Fibroblast of villous mesenchyme (primary cell): ENCODE measurements around the gene RPS15.

GRCh38 chr19:1110710-1111357, 7.0 kb downstream of the GPX4 start:
- CAGE, long polyA plus RNA: no peak

DNA sequence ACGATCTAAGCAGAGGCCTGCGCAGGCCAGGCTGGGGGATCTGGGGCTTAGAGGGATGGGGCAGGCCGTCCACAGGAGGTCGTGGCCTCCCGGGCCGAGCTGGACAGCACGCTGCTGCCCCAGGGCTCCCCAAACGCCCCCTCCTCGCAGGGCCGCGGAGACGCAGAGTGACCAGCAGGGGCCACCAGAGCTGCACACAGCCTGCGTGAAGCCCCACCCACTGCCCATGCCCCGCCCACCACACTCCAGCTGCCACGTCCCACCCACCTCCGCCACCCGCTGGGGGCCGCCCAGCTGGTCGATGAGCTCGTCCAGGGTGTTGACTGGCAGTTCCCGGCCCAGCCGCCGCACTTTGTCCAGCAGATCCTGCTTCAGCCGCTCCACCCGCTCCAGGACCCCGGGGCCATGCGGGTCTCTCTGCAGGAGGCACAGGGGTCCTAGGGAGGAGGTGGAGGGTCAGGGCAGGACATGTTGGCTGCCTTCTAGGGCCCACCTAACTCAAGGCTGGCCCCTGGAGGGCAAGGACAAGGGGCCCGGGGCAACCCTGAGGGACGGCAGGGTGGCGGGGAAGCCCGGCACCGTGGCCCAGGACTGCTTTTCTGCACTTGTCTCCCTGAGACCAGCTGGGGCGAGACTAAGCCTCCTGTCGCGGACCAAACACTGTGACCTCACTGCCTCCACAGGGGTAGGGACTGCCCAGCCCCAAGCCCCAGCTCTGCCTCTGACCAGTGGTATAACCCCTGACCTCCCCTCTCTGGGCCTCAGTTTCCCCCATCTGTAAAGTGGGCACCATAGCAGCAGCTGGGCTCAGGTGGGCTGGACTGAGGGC, 9.7 kb downstream of the GPX4 start:
- CAGE, long polyA plus RNA: no peak

- CAGE, long polyA plus RNA: no peak
Measured at GRCh38 chr19:1116917-1117631, 13.3 kb downstream of the GPX4 start.

DNA sequence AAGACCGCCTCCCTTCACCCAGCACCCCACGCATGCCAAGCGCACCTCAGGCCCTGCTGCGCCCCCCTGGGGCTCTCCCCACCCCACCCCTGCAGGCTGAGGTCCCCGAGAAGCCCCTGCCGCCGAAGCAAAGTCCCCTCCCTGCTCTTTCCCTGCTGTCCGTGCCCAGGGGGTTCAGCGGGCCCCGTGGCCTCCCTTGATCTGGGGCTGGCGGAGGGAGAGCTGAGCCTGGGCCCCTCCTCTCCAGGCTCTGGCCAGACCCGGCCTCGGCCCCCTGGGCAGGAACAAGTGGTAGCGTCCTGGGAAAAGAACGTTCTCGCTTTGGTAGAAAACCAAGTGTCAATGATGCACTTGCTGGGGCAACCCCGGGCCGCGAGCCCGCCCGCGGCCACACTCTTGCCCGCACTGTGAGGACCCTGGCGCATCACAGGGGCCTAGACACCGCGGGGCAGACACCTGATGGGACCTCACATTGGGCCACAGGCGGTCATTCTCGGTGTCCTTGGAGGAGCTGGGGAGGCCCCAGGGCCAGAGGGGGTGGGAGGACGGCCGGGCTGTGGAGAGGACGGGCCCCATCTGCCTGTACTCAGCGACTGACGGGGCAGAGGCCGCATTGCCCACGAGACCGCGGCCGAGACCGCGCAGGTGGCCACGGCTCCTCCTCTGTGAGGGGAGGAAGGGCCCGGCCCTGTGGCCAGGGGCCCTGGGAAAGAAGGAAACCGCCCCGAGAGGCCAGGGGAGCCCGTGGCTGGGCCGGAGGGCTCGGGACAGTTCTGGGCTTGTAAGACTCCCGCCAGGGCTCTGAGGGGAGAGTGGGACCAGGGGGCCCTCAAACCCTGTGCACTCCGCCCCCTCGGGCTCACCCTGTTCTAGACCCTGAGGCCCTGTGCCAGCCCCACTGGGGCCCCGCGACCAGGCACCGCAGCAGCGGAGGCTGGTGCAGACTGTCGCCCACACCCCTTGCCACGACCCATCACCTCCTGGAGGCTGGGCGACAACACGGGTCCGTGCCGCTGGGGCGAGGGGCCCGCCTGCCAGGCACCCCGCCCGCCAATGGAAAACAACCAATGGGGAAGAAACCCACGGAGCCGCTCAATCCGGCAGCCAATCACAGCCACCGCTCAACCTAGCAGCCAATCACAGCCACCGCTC, 29.2 kb downstream of the GPX4 start:
- CAGE, long polyA plus RNA: no peak

DNA sequence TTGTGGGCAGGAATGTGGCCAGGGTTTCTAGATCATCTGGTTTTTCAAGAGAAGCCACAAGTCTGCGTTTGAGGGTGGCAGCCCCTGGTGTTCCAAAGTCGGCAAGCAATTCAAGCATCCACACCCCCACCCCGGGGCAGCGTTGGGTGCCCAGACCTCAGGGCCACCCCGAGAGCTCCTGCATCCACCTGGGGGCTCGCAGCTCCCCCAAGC, 6.1 kb downstream of the SBNO2 start:
- CAGE, long polyA plus RNA: no peak

DNA sequence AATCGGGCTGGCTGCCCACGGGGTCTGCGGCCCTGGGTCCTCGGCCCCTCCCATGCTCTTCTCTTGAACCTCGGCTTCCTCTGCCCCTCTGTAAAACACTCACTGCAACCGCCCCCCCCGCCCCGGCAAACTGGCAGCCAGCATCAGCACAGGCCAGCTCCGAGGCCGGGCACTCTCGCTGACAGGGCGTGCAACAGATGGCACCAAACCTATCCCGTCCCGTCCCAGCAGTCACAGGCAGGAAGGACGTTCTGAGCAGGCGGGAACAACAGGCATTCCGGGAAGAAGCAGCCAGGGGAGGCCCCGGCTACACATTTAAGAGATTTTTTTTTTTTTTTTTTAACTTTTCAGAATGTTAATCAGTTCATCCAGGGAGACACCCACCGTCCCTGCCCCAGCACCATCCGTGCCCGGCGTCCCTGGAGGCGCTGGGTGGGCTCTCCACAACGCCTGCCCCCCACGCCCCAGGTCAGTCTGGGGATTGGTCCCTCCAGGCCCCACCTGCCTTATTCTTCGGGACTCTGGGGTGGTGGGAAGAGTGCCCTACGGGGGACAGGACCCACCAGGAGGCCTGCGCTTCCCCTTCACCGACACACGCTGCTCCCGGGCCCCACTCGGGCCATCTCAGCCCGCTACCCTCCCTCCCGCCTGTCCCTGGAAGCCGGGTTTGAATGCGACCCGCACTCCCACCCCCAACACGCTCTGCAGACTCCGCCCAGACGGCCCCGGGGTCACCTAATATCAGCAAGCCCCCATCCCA, 1.2 kb downstream of the SBNO2 start:
- CAGE, long polyA plus RNA: no peak

- CAGE, long polyA plus RNA: no peak
Measured at GRCh38 chr19:1173428-1174051, 528 bp downstream of the SBNO2 start.

DNA sequence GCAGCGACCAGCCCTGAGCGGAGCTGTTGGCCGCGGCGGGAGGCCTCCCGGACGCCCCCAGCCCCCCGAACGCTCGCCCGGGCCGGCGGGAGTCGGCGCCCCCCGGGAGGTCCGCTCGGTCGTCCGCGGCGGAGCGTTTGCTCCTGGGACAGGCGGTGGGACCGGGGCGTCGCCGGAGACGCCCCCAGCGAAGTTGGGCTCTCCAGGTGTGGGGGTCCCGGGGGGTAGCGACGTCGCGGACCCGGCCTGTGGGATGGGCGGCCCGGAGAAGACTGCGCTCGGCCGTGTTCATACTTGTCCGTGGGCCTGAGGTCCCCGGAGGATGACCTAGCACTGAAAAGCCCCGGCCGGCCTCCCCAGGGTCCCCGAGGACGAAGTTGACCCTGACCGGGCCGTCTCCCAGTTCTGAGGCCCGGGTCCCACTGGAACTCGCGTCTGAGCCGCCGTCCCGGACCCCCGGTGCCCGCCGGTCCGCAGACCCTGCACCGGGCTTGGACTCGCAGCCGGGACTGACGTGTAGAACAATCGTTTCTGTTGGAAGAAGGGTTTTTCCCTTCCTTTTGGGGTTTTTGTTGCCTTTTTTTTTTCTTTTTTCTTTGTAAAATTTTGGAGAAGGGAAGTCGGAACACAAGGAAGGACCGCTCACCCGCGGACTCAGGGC, 773 bp downstream of the STK11 start:
- CAGE, long polyA plus RNA: no peak

GRCh38 chr19:1227634-1228634, 9.9 kb downstream of the CBARP start:
- CAGE, long polyA plus RNA: no peak

DNA sequence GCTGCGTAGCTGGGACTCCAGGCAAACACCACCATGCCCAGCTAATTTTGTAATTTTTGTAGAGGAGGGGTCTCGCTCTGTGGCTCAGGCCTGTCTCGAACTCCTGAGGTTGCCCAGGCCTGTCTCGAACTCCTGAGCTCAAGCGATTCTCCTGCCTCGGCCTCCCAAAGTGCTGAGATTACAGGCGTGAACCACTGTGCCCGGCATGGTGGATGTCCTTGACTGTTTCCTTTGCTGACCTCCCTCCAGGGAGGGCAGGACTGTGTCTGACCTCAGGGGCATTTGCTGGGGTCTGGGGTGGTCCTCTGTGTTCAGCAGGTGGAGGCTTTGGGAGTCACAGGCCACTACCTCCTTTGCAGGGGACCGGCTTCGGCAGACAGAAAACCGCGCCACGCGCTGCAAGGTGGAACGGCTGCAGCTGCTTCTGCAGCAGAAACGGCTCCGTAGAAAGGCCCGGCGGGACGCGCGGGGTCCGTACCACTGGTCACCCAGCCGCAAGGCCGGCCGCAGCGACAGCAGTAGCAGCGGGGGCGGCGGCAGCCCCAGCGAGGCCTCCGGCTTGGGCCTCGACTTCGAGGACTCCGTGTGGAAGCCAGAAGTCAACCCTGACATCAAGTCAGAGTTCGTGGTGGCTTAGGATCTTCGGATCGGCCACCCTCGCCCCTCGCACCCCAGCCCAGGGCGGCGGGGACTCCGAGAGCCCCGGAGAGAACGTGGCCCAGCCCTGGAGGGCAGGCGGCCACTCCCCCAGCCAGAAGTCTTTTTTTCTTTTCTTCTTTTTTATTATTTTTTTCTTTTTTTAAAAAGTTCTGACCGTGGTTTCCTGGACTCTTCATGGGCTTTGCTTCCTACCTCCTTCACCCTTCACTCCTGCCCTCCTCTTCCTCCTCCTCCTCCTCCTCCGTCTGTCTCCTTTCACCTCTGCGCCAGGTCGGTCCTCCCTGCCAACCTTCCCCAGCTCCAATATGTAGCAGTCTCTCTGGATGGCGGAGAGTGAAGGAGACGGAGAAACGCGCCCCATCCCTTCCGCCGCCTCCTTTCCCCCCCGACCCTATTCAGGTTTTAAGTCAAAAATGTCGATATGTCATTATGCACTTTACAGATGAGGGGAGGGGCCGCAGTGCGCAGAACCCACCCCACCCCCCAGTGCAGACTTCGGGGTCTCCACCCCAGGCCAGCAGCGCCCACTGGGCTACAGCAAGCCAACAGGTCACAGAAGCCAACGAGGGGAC, 8.7 kb downstream of the MIDN start:
- CAGE, long polyA plus RNA: no peak

- CAGE, long polyA plus RNA: no peak
Measured at GRCh38 chr19:1260137-1260665, 8.9 kb upstream of the CIRBP start.

GRCh38 chr19:1262358-1263005, 6.7 kb upstream of the CIRBP start:
- CAGE, long polyA plus RNA: no peak

DNA sequence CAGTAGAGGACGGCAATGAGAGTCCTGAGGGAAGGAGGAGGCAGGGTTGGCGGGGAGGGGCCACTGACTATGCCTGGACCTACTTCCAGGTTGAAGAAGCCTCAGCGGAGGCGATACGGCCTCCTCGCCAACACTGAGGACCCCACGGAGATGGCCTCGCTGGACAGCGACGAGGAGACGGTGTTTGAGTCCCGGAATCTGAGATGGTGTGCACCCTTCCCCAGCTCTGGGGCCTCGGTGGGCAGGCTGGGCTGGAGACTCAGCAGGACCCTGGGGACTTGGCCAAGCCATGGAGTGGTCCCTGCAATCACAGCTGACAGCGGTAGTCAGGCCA, 1.7 kb downstream of the FAM174C start:
- CAGE, long polyA plus RNA: no peak

DNA sequence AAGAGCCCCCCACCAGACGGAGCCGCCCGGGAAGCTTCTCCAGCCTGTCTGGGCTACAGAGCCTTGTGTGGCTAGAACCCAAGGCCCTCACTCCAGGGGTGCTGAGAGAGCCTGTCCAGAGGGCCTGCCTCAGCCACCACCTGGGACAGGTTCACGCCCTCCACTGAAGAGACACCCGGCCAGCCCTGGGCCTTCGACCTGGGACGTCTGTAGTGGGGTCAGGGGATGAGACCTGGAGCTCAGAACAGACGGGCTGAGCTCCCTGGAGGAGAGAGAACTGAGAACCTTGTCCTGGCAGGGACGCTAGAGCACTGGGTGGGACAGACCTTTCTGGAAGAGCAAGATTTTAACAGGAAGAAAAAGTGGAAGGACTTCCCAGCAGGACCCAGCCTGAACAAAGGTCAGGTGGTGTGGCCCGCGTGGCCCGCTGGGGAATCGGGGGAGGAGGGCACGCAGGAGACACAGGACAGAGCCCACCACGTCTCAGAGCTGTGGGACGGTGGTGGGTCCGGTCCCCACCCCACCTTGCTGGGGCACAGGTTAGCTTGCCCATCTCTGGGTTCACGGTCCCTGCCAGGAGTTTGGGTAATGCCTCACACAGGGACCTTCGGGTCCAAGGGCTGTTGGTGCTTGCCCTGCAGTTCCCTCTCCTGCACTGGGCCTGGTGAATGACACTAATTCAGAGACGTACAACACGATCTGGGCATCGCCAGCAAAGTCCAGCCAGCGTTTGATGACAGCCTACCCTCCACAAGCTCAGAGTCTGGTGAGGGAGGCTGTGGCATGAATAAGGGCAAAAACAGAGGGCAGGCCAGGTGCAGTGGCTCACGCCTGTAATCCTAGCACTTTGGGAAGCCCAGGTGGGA, 1.3 kb upstream of the EFNA2 start:
- CAGE, long polyA plus RNA: no peak

DNA sequence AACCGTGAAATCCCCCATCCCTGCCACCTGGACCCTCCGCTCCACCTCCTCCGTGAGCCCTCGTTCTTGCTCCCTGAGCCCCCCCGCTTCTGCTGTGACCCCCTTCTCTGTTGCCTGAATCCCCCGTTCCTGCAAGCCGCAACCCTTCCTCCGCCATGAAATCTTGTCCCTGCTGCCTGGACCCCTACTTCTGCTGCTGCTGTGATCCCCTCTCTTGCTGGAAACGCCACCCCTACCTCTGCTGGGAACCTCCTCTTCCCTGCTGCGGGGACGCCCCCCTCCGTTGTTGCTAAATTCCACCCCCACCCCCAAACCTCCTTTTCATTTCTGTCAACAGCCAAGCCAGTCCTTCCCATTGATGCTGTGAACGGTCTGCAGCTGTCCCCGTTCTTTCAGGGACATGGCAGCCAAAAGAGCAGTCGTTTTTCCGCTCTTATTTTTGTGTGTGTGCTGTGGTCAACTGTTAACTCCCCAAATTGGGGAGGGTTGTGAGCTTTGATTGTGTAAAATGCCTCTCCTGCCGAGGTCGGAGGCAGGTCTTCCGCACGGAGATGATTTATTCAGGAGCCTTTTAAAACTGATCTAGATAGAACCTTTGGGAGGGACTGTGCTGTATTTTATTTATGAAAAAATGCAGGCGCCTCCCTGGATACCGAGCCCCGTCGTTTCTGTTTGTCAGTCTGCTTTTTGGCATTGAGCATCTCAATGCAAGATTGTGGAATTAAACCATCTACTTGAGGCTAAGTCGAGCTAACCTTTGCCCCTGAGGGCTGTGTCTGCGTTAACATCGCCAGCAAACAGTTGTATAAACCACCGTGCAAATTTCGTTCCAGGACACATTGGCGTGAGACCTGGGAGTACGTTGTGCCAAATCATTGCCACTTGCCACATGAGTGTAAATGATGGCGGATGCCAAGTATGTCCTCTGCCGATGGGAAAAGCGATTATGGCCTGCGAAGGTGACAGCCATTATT, 1.0 kb downstream of the PWWP3A start:
- CAGE, long polyA plus RNA: no peak

DNA sequence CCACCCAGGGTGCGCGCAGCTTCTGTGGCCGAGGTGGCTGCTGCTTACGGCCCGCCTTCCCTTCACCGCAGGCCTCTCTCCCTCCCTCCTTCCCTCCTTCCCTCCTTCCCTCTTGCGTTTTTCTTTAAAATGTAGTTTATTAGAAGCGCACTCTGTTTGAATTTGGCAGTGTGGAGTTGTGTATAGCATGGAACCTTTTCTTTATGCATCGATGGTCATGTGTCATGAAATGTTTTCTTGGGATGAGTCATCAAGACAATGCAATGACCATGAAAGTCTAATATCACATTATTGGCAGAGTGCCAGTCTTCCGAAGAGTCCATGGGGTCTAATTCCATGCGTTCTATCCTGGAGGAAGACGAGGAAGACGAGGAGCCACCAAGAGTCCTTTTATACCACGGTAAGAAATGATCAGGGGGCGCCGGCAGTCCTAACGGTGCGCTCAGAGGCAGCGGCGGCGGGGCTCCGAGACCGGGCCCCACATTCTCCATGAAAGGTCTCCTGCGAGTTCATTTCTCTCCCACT, 7.3 kb downstream of the PWWP3A start:
- CAGE, long polyA plus RNA: no peak

DNA sequence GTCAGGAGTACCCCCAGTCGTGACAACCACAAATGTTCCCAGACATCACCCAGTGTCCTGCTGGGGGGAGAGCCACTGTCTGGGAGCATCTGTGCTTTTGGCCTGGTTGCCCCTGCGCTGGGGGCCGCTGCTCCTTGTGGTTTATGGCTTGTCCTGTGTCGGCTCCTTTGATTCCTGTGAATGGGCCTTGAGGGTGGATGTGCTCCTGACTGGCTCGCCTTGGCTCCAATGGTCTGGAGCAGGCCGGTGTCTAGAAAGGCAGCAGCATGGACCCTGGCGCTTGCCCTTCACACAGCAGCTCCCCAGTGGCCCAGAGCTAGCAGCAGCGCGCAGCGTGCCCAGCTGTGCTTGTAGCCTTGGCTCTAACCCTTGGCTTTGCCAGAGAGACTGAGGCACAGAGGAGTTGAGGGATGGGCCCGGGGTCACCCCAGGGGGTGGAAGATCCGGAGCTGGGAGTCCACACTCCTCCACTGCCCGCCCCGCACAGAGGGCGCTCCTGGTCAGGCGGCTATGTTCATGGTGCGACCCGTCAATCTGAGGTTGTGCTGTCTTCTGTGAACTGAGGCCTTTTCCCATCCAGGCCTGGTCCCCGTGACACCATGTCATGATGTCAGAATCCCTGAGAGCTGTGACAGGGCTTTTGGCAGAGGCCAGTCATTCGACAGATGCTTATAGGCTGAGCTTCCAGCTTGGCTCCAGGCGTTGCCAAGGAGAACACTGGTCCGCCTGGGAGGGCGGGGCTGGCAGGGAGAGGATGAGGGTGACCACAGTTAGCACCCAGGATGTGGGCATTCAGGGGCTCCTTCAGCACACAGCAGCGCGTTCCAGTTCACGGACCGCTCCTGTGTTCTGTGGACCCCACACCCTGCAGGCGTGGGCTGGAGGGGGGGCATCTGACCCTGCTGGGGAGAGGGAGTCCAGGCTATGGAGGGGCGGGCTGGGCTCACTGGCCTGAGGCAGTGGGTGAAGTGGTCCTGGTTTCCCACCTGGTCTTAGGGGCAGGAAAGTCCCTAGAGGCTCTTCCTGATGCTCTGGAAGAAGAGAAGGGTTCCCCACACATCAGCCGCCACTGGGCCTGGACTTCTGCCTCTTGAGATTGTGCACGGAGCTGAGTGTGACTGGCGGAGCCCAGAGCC, 4.3 kb downstream of the DAZAP1 start:
- CAGE, long polyA plus RNA: no peak

DNA sequence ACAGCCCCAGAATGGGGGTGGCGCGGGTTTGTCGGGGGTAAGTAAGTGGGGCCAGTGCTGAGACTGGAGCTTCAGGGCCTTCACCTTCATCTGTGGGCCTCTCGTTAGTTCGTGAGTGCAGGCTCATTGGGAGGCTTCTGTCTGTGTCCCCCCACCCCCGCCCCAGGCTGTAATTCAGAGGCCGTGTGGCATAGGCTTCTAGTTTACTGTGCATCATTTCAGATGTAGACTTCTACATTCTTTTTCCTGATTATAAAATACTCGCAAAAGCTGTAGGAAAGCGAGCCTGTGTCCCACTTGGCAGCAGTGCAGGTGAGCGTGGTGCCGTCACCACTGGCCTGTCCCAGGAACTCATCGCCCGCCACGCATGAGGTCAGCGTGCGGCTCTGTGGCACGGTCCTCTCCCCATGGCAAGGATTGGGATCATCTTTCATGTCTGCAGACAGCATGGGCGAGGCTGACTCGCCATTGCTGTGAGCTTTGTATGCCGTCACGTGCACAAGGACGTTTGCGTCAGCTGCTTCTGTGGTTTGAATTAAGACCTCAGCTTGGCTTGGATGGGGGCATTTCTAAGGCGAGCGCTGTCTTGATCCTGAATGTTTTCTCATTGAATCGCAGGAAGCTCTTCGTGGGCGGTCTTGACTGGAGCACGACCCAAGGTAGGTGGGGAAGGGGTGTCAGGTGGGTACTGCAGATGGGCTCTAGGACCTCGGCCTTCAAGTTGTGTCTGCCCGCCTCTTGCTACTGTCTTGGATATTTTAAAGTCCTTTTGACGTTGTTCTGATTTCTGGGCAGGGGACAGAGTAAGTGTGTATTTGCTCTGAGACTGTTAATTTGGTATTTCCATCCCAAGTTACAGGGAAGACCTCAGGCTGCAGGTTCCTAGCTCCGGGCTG, 9.7 kb downstream of the DAZAP1 start:
- CAGE, long polyA plus RNA: no peak

DNA sequence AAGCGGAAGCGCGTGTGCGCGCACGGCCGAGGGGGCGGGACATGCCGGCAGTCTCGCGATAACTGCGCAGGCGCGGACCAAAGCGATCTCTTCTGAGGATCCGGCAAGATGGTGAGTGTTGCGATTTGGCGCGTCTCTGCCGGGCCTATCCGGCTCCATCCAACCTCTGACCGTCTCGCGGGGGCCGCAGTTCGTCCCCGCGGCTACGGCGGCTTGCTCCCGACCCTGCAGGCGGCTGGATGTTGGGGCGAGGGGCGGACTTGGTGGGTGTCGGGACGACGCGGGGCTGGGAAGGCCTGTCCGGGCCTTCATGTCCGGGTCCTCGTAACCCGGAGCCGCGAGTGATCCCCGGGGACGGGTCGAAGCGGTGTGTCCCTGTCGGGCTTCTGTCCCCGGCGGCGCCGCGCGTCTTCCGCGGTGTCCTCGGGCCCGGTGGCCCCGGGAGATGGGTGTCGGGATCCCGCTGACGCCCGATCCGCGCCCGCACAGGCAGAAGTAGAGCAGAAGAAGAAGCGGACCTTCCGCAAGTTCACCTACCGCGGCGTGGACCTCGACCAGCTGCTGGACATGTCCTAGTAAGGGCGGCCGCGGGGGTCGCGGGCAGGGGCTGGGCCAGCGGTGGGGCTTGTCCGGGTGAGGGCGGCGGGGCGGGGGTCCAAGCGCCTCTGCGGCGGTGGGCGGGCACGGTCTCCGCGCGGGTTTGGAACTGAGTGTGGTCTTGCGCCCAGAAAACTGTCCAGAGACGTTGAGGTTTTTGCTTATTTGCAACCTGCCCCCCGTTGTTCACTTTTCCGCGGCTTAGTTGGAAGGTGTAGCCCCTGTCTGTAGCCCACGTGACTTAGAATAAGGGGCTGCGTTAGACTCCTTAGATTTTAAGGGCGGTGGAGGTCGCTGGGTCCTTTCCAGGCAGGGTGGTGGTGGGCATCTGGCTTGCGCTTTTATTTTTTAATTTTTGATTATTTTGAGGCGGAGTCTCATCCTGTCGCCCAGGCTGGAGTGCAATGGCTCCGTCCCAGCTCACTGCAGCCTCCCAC, at the start of gene RPS15:
RPS15 (plus strand) TSS at position 79 of the 1,034 bp plus-strand sequence.
- CAGE, long polyA plus RNA: start-site peak on the plus strand centred at position 78 of the sequence, 58 bp wide, 5,603 and 4,750 reads in 2 replicates

GRCh38 chr19:1451867-1452441, 2.0 kb downstream of the APC2 start:
- CAGE, long polyA plus RNA: no peak